ENCODE measurements around the gene P2RX1.

GRCh38 chr17:2387507-2387846 is 13.4 kb downstream of the MNT start:
- RRBS, result 95% methylated on average over 4 of the region's 11 CpGs

GRCh38 chr17:2388859-2389334 is 12.0 kb downstream of the MNT start:
- RRBS, result no CpG with 5 or more reads among the region's 14 CpGs

- RRBS, result 1% methylated on average over 19 of the region's 36 CpGs
Measured at GRCh38 chr17:2401459-2401847, 593 bp upstream of the MNT start.

DNA sequence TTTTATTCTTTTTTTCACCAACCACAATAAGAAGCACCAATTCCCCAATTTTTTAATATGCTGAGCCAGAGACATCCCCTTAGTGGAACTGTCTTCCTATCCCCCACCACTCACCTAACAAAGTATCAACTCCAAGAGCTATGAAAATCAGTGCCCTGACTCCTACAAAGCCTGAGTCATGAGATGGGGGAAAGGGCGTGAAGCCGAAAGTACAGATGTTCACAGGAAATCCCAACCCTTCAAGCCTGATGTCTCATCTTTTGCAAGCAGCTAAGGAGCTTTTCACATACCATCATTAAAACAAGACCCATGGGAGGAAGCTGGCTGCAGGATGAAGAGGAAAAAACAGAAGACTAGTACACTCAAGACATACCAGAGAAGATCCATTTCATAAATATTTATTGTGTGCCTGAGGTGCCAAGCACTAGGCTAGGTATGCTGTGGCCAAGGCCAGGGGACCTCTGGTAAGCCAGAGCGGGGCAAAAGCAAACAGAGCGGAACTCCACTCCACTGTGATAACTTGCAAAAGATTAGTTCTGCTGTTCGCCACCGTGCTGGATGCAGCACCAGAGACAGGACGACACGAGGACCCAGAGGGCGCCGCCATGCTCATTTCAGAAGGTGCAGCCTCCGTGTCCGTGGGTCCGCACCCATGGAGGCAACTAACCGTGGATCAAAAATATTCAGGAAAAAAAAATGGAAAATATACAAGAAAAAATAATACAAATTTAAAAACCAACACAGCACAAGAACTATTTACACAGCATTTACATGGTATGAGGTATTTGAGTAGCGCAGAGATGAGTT is 4.5 kb upstream of the MNT start:
- RRBS, result no CpG with 5 or more reads among the region's 15 CpGs

DNA sequence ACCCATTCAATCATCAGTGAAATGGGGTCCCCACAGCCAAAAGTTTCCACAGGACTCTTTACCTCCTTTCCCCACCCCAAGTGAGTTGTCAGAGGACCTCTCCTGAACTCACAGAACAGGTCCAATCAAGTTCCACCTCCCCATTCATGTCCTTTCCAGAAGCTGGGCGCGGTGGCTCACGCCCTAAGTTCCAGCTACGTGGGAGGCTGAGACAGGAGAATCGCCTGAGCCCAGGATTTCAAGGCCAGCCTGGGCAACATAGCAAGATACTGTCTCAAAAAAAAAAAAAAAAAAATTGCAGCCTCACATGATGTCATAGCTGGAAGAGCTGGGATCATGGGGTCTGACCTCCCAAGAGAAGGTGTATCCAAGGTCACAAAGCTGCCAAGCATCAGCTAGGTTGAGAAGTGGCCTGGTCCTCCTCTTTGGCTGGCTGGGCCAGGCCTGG is 5.4 kb upstream of the MNT start:
- RRBS, result no CpG with 5 or more reads among the region's 5 CpGs

GRCh38 chr17:2442165-2442583 is 41.3 kb upstream of the MNT start:
- RRBS, result no CpG with 5 or more reads among the region's 3 CpGs

DNA sequence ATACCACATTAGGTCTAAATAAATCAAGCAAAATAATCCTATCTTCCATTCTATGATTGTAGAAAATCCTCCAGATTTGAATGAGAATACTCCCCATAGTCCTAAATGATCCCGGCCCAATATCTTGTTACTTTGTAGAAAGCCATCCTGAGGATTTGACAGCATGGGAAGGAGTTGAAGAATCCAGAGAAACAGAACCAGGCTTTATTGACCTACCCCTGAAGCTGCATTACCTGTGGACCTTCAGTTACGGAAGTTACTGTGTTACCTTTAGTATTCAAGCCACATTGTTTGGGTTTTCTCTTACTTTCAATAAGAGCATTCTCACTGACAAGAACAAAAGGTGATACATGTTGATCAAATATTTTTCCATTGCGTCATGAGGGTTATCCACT is 28.8 kb upstream of the PAFAH1B1 start:
- RRBS, result no CpG with 5 or more reads among the region's 3 CpGs

GRCh38 chr17:2688846-2690017 is 22.3 kb downstream of the CLUH start:
- RRBS, result 90% methylated on average over 5 of the region's 51 CpGs

DNA sequence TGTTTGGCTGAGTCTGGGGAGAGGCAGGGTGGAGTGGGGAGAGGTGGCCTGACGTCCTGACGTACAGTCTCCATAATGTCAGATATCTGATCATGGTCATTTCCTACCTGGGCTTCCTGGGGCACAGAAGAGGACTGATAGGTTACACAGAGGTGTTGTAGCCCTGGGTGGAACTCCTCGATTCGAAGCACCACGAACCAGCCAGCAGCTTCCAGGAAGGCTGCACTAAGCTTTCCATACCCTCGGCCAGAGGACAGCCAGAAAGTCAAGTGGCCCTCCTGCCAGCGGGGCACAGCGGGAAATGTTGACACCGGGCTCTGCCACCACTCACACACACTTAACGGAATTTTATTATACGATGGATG is 34.0 kb downstream of the OR1D5 start:
- RRBS, result no CpG with 5 or more reads among the region's 11 CpGs

- RRBS, result no CpG with 5 or more reads among the region's 3 CpGs
Measured at GRCh38 chr17:3474082-3474714, 1.6 kb upstream of the ASPA start.

GRCh38 chr17:3660234-3661210 is 7.9 kb downstream of the TAX1BP3 start:
- RRBS, result 80% methylated on average over 9 of the region's 35 CpGs

DNA sequence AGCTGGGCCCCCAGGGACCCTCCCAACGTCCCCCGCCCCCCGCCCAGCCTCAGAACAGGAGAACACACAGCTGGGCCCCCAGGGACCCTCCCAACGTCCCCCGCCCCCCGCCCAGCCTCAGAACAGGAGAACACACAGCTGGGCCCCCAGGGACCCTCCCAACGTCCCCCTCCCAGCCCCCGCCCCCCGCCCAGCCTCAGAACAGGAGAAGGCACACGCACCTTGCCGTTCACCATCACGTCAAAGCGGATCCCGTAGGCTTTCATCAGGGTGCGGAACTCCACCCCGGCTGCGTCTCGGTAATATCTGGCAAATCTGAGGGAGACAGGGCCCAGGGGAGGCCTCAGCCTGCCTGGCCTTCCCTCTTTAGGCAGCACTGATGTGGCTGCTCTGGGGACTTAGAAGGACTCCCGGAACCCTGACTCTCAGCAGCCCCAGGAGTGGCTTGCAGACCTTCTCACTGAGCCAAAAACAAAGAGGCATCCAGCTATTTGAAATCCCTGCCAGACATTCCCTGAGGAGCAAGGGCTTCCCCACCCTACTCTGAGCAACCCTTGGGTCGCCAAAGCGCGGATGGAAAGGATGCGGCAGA is 8.1 kb downstream of the P2RX5 start:
- RRBS, result no CpG with 5 or more reads among the region's 23 CpGs

DNA sequence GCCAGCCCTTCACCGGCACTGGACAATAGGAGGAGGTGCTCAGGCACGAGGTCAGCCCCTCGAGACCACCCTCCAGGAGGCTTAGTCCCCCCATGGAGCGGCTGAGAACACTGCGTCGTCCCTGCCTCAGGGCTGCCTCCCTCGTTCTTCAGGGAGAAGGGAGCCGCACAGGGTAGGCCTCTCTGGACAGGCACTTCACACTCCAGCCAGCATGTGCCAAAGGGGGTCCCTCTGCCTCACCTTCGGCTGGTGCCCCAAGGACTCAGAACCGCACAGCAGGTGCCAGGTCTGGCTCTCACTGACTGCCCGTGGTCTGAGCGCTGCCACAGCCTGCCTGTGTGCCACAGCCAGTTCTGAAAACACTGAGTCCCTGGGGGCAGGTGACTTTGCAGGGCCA is 7.1 kb downstream of the P2RX5 start:
- RRBS, result no CpG with 5 or more reads among the region's 12 CpGs

DNA sequence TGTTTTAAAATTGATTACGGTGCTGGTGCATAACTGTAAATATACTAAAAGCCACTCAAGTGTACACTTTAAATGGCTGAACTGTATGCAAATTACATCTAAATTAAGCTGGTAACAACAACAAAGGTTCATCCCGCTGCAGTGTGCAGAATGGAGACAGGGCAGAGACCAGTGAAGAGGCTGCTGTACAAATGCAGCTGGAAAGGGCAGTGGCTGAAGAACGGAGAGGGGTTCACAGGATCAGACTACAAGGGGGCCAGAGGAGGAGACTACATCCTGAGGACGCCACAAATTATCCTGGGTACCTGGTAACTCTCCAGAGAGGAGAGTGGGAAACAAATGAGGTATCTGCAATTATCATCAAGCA is 9.1 kb upstream of the ITGAE start:
- RRBS, result no CpG with 5 or more reads among the region's 4 CpGs

DNA sequence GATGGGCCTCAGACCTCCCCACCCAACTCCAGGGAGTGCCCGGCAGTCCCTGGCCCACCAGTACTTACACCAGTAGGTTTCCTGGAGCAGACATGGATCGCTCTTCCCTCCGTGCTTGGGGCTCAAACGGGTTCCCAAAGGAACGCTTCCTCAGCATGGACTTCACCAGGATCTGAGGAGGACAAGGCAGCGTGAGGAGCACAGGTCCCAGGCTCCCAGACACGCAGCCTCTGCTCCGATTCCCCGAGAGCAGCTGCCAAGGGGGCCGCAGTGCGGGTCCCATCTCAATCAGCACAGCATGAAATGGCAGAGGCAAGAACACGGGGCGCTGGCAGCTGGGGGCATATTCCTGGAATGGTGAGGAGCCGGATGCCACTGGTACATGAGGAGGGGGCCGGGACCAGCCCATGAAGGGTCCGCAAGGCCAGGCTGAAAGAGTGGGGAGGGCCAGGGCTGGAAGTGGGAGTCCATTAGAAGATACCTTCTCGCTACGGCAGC is 19.8 kb upstream of the NCBP3 start:
- RRBS, result no CpG with 5 or more reads among the region's 18 CpGs

DNA sequence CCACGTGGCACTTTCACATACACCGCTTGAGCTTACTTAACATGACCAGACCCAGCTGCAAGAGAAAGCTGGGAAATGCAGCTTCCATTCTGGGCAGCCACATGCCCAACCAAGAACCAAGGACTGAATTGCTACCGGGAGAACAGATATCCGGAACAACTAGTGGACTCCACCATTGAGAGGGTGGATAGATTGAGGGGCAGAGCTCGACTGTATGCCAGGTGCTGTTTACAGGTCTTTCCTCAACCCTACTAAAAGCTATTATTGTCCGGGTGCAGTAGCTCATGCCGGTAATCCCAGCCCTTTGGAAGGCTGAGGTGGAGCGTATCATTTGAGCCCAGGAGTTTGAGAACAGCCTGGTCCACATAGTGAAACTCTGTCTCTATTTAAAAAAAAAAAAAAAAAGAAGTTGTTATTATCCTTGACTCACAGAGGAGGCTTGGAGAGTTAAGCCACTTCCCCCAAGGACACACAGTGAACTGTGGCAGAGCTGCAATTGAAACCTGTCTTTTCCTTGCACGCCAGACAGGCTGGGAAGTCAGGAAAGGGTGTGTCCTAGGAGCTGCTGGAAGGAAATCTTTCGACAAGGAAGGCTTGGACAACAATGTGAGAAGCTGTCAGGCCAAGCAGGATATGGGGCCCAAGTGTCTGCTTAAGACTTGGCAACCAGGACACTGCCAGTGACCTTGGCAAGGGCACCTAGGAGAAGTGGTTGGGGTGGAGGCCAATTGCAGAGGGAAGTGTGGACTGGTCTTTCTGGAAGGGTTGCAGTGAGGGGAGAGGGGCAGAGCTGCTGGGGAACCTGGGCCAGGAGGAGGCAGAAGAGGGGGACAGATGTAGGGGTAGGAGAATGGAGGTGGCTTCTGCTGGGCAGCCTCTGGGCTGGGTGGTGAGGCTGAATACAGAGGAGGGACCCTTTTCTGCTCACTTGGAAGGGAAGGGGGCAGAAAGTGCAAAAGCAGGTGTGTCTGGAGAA is 1.9 kb upstream of the CAMKK1 start:
- RRBS, result 73% methylated on average over 2 of the region's 10 CpGs

GRCh38 chr17:3915869-3916280 is 390 bp downstream of the P2RX1 start:
- RRBS, result 80% methylated on average over 7 of the region's 24 CpGs

DNA sequence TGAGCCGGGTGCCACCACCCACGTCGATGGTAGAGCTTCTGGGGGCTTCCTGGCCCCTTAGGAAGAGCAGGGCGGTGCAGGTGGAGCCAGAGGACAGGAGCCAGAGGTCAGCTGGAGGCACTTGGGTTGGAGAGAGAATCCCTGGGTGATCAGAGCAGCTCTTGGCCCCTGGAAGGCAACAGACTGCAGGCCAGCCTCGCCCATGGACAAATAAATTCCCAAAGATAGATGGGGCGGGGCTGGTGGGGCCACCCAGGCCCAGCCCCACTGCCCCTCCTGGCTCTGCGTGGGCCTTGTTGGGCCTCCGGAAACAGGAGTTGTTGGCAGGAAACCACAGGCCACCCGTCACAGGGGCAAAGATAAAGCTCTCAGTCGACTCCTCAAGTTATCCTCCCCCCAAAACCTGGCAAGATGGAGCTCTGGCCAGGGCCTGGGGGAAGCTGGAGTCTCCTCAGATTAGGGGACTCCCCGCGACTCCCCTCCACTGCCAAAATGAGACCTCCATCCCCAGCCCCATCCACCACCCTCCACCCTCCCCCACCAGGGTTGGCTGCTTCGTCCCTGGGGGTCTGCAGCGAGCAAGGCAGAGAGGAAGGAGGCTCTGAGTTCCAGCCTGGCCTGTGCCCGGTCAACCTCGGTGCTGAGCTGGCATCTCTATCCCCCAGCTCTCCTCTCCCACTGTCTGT is at the start of gene P2RX1:
Gene P2RX1, minus strand, starts transcription at position 185 of the 686 bp plus-strand sequence.
- RRBS, result 70% methylated on average over 3 of the region's 16 CpGs

DNA sequence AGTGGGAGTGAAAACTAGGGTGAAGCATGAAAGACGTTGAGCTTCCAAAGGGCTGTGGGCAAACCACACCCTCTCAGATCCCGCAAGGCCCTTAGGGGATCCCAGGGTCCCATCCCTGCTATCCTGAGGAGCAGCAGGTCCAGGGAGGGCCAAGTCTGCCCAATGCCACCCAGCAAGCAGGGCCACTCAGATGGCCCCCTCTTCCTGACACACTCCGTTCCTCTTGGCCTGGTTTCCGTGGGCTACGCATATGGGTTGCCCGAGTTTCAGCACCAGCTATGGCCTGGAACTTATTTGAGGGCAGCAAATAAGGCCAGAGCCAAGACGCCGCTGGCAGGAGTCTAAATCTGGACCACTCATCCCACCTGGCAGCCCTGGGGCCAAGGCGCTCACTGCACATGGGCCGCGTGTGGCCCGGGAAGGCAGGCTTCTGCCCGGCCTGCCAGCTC is 4.2 kb downstream of the ATP2A3 start:
- RRBS, result no CpG with 5 or more reads among the region's 13 CpGs

- RRBS, result no CpG with 5 or more reads among the region's 13 CpGs
Measured at GRCh38 chr17:4057622-4058269, 85.1 kb downstream of the ZZEF1 start.